ENCODE measurements around the gene TSPYL4.

GRCh38 chr6:113855665-113856615 is 1.2 kb upstream of the MARCKS start:
- PRO-cap, result unidirectional peak, plus-strand start at chr6:113855764; bidirectional peak, plus-strand start at chr6:113856144, minus-strand start at chr6:113855987; bidirectional peak, plus-strand start at chr6:113856345, minus-strand start at chr6:113856314; unidirectional peak, minus-strand start at chr6:113856389
- RAMPAGE, long total RNA, 4 experiments, result no peak in any of the 4 experiments

- PRO-cap, result no peak
- RAMPAGE, long total RNA, 4 experiments, result start-site peak on the plus strand in 1 of 4 experiments, at chr6:113860533-113860601 at its widest, 40 reads per replicate
Observed at GRCh38 chr6:113860467-113860706, 3.2 kb downstream of the MARCKS start.

GRCh38 chr6:113873068-113873578 is 16.0 kb downstream of the MARCKS start:
- PRO-cap, result bidirectional peak, plus-strand start at chr6:113873406, minus-strand start at chr6:113873333
- RAMPAGE, long total RNA, 4 experiments, result start-site peak on the plus strand in 2 of 4 experiments, at chr6:113873390-113873568 at its widest, 6 to 23 reads per replicate; start-site peak on the minus strand in 3 of 4 experiments, at chr6:113873327-113873347 at its widest, 33 to 234 reads per replicate

DNA sequence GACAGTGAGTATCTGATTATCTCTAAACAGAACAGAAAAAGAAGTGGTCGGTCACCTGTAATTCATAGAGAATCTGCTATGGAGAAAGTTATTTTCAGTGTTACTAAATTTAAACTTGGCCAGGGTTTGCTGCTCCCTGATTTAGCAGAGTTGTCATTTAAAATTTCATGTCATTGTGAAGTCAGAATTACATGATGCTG is 114.2 kb downstream of the HS3ST5 start:
- PRO-cap, result no peak
- RAMPAGE, long total RNA, 4 experiments, result no peak in any of the 4 experiments

DNA sequence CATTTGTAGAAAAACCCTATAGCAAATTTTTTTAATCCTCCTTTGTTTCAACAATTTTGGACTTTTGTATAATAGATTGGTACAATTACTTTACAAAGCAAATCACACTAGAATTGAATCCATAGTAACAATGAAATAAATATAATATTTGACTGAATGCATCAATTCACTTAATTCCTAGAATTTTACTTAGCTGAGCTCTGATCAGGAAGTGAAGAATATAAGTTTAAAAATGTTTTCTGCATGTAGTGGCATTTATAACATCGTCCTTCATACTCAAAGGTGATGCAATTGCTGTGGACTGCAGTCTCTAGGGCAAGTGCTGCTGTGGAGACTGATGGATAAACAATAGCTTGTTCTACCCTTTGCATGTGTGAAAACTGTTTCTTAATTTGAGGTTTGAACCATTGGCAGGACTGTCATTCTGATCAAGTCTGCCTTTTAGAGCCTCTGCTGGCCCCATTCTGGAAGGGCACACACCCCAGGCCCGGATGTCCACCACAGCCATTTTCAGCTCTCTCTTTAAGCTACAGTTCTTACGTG is 52.4 kb downstream of the FRK start:
- PRO-cap, result no peak
- RAMPAGE, long total RNA, 4 experiments, result no peak in any of the 4 experiments

GRCh38 chr6:116100117-116100542 is 523 bp upstream of the NT5DC1 start:
- PRO-cap, result no peak
- RAMPAGE, long total RNA, 4 experiments, result no peak in any of the 4 experiments

DNA sequence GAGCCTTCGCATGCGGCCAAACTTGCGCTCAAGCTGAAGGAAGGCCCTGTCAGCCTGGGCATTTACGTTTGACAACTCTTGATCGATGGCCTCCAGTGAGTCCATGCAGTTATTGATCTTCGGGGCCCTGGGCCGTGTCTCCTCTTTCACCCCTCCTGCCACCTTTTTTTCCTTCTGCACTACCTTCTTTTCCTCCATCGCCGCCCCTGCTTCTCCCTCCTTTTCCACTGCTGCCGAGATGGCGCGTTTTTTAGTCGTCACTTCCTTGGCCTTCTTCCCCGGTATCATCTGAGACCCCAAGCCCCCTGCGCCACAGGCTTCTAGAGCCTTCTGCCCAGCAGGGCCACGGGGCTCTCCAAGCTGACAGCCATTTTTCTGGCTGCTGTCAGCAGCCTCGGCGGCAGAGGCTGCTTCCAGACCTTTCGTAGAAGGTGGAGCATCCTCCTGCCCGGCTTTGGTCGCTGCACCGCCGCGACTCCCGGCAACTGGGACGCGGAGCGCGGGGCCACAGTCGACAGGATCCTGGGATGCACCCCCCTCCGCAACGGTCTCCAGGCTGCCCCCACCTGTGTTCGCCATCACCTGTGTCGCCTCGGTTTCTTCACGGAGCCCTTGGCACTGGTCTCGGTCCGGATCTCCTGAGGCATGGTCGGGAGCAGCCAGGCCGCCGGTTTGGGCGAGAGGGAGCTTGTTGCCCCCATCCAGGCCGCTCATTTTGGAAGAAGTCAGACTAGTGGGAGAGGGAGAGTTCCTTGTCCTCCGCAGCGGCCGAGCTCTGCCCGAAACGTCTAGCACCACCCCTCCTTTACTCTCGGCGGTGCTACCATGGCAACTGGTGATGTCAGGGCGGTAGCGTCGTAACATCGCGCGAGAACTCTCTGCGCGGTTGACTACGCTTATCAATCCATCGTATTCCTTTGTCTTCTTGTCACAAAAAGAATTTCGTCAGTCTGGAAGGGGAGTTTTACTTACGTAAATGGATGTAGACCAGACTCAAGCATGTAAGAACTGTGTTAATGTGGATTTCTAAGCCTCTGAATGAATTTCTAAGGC is at the start of gene TSPYL4:
Gene TSPYL4 (minus strand): TSS at position 781 of the 1,053 bp plus-strand sequence.
- PRO-cap, result bidirectional peak, plus-strand start at position 948 of the sequence, minus-strand start at position 777 of the sequence
- RAMPAGE, long total RNA, 4 experiments, result start-site peak on the plus strand in 1 of 4 experiments, centred at position 903 of the sequence, 23 reads per replicate; start-site peak on the minus strand in 4 of 4 experiments, centred at positions 162 to 803 of the sequence, 20 to 143 reads per replicate

- PRO-cap, result no peak
- RAMPAGE, long total RNA, 4 experiments, result no peak in any of the 4 experiments
Observed at GRCh38 chr6:116276573-116276888, 3.2 kb downstream of the TSPYL1 start.

DNA sequence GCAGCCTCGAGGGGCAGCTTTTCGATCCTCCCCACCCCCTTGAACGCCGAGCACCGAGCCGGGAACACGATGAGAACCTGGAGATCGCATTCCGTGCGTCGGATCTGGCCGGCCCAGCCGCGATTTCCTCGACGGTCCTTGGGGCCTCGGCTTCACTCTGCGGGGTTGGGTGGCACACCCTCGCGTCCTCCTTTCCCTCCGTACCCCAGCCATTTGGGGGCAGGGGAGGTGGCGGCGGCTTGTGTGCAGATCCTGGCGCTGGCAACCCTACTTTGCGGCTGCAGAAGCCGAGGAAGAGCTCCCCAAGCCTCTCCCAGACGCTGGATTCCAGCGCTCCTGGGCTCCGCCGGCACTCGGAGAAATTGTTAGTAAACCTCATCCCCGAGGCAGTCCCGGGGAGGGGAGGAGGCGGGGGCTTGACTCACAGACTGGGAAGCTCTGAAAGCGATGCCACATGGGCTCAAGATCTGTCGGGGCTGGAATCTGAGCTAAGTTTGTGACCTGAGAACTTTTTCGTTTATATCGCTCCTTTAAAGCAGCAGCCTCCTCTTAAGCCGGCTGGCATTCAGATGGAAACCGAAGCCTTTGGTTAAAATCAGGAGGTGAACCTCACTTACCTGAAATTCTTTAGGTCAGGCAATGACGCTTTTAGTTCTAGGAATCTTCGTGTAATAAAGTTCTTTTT is 745 bp downstream of the DSE start:
- PRO-cap, result bidirectional peak, plus-strand start at position 89 of the sequence, minus-strand start at position 45 of the sequence; unidirectional peak, minus-strand start at position 269 of the sequence; unidirectional peak, minus-strand start at position 338 of the sequence
- RAMPAGE, long total RNA, 4 experiments, result no peak in any of the 4 experiments

DNA sequence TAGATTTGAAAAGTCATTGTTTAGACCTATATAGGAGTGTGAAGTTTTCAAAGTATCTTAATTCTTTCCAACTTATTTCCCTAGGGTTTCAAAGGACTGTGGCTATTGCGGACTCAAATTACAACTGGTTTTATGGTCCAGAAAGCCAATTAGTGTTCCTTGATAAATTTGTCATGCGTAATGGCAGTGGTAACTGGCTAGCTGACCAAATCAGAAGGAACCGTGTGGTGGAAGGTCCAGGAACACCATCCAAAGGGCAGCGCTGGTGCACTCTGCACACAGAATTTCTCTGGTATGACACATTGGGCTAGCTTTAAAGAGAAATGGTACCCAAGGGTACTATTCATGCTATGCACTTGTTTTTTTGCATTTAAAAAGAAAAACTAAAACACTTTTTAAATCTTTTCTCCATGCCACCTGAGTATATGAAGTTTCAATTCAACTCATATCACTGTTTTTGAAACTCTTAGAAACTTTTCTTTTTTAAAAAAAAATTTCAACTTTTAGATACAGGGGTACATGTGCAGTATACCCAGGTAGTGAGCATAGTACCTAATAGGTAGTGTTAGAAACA is 27.8 kb upstream of the CALHM6 start:
- PRO-cap, result no peak
- RAMPAGE, long total RNA, 4 experiments, result no peak in any of the 4 experiments

DNA sequence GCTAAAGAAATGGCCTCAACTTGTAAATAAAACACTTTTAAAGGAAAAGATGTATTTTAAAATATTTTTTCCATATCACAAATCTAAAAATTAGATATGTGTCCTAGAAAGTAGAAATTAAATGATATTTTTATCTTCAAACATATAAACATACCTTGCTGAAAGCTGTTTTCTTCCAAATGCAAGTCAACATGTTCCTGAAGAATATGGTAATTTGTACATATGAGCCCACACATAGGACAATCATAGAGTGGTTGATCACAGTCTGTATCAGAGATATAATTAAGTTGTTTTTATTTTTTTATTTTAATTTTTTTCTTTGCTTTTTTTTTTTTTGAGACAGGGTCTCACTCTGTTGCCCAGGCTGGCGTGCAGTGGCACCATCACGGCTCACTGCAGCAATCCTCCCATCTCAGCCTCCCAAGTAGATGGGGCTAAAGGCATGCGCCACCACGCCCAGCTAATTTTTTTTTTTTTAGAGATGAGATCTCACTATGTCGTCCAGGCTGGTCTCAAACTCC is 7.9 kb downstream of the ZUP1 start:
- PRO-cap, result no peak
- RAMPAGE, long total RNA, 4 experiments, result no peak in any of the 4 experiments

GRCh38 chr6:117483678-117484108 is 1.2 kb downstream of the DCBLD1 start:
- PRO-cap, result no peak
- RAMPAGE, long total RNA, 4 experiments, result no peak in any of the 4 experiments

DNA sequence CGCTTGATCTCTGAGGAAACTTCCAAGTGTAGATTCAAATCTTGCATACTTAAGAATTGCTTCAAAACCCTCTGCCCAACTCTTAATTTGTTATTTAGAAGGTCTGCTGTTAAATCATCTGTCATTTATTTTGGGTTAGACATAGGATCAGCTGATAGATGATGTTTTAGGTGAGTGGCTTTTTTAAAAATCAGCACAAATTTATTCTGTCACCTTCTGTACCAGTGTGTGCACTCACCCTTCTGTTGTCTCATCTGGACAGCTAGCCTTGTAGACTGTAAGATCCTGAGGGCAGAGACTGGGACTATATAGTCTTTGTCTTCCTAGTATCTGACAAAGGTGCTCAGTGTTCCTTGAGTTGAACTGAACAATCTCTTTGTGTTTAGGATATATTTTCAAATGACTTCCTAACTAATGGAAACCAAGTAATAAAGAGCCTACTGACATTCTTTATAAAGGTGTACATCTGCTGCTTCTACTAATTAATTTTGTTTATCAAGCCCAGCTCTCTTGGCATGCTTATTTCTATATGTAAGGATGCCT is 2.9 kb downstream of the DCBLD1 start:
- PRO-cap, result no peak
- RAMPAGE, long total RNA, 4 experiments, result no peak in any of the 4 experiments

DNA sequence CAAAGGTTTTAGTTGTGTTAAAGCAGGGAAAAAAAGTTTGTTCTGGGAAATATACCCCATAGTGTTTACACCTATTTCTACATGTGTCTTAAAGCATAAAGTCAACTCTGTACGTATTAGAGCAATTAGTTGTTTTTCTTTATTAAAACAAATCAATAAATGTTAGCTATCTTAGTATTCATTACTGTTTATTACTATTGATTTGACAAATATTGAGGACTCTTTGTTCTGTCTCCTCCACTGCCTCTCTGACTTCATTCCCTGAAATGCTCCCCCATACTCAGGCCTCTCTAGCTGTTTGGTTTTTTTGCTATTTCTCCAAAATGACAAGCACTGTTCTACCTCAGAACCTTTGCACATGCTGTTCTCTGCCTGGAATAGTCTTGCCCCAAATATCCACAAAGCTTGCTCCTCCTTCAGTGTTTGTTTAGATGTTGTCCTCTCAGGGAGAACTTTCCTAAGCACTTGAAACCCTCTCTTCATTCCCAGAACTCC is 3.8 kb downstream of the DCBLD1 start:
- PRO-cap, result unidirectional peak, minus-strand start at position 250 of the sequence
- RAMPAGE, long total RNA, 4 experiments, result no peak in any of the 4 experiments

DNA sequence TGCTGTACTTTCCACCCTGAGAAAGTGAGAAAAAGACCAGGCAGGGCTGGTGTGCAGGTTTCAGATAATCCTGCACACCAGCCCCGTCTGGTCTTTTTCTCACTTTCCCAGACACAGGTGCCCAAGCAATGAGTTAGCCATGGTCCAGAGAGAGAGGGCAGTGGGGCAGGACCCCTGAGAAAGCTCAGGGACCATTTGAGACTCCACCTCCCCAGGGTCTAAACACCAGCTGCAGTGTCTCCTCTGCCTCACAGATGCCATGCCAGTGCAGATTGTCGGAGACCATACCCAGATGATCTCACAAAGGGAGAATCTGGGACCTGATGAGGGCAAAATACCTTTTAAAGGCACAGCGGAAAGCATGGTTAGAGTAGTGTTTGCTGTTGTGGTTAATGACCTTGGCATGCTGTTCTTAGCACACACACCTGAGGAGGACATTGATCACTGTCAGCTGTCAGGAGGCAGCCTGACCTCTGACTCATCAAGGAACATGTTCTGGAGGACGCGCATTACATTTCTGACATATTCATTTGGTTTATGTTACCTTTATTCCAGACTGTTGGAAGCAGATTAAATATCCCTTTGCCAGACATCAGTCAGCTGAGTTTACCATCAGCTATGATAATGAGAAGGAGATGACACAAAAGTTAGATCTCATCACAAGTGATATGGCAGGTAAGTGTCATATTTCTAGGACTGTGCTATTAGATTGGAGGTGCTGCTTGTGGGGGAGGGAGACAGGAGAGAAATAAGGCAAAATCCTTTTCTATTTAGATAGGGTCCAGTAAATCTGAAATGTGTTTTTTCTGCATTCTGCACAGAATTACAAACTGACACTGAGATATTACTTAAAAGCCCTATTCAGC is 57.2 kb downstream of the GOPC start:
- PRO-cap, result no peak
- RAMPAGE, long total RNA, 4 experiments, result no peak in any of the 4 experiments

DNA sequence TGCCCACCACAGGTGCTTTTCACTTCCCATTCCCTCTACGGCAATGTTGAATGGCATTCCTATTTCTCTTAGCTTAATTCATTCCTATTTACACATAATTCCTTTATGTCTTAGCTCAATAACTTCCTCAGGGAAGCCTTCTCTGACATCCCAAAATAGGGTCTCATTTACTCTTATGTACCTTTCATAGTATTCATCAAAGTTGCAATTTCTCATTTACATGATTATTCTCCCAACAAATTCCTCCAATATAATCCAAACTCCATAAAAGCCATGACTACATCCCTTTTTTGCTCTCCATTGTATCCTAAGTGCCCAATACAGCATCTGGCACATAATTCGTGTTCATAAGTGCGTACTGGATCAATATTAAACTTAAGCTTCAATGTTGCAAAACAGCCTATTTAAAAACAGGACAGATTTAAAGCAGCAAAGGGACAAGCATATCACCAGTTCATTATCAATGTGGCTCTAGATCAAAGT is 8.0 kb downstream of the GOPC start:
- PRO-cap, result no peak
- RAMPAGE, long total RNA, 4 experiments, result start-site peak on the minus strand in 2 of 4 experiments, centred at positions 56 to 212 of the sequence, 5 to 30 reads per replicate

- PRO-cap, result no peak
- RAMPAGE, long total RNA, 4 experiments, result no peak in any of the 4 experiments
Observed at GRCh38 chr6:118292711-118292910, 255.5 kb upstream of the PLN start.

DNA sequence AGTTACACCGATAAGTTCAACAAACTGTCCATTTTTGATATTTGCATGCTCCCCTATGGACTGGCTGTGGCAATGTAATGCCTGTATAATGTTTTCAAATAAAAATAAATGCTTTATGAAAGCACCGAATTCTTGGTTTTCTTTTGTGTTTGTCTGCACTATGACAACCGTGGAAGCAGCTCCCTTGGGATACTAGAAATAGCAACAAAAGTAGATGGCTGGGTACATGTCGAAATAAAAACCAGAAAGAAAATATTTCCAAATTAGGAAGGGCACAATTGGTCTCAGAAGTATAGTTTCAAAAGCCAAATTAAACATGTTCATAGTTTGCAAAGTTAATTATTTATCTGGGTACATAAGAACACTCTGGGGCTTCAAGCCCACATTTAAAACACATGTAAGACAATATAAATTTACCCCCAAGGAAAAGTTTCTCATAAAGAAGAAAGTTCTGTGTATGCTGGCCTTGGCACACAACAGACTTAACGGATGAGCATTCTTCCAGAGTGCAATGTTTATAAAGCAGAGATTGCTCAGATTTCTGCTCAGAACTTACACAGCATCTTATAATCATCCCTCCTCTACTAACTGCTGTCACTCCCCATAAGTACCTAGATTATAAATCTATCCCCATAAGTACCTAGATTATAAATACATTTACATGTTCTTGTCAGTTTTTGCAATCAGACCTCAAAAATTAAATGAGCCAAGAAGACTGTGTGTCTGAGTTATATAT is 230.4 kb upstream of the PLN start:
- PRO-cap, result no peak
- RAMPAGE, long total RNA, 4 experiments, result no peak in any of the 4 experiments

DNA sequence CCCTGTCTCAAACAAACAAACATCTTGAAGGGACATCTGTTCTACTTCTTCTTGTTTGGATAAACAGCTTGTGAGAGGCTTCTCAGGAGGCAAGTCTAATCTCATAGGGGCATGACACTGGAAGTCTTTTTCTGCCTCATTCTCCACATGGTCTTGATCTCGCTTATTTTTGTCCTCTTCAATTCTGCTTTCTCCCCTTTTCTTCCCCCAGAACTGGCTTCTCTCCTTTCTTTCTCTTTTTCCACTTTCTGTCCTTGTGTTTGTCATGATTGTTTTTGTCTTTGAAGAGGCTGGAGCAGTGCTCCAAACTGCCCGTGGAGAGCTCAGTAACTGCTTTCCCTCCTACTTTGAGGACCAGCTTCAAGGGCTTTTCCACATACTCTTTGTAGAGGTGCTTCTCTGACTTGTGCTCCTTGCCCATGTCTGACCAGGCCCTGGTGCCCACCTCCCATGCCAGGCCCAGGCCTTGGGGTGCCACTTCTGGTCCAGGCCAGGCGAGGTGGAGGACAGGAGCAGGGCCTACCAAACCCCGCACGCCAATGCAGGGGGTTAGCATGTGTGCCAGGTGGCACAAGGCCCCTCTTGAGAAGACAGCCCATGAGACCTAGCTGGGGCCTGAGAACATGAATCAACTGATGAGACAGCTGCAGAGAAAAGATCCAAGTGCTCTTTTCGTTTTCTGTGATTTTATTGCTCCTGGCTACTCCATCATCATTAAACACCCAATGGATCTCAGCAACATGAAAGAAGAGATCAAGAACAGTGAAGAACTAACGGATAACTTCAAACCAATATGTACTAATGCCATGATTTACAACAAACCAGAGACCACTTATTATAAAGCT is 47.1 kb upstream of the PLN start:
- PRO-cap, result no peak
- RAMPAGE, long total RNA, 4 experiments, result start-site peak on the minus strand in 1 of 4 experiments, centred at position 551 of the sequence, 5 reads per replicate

DNA sequence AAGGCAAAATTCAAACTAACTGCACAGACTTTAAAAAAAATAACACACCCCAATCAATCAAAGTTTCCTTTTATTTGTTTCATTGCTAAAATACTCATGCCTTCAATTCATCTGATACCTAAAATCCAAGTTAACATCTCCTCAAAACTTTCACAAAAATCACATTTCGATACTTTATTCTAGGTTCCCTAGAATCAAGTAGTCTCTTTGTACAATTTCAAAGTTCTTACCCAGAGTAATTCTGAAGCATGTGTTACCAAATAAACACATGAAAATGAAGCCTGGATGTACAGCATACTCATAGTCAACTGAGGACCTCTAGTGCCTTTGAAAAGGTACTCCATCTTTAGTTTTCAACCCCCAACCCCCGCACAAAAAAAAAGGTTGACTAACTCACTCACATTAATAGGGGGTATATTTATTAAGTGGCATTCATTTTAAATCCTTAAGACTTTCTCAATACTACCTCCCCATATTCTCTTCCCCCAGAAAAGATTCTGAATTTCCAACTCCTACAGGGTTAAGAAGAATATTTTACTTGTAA is 2.9 kb downstream of the PLN start:
- PRO-cap, result no peak
- RAMPAGE, long total RNA, 4 experiments, result no peak in any of the 4 experiments